Placental pericyte (primary cell): ENCODE measurements around a stretch of chr11.

DNA sequence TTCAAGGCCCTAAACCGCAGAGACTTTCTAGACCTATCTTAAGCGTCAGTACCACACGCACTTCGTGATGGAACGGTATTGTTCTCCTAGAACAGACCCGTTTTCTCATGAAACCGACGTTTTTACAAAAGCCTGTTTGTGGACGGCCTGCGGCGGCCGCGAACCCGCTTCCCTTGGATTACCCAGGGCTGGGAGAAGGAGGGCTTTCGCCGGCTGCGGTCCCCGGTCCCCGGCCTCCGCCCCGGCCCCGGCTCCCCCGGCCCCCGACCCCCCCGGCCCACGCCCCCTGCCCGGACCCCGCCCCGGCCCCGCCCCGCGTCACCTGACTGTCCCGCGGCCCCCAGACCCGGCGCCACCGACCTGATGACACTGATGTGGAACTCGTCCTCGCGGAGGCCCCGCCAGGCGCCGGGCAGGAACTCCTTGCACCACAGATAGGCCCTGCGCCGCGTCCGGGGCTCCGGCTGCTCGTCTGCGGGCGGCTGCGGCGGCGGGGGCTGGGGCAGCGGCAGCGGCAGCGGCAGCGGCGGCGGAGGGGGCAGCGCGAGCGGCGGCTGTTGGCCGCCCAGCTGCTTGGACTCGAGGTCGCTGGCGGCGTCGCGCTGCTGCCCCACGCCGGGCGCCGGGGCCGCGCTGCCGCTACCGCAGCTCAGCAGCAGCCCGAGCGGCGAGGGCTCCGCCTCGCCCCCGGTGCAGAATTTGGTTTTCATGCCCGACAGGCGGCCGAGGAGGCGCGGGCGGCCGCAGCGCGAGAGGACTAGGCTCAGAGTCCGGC lies 533 bp downstream of the CHKA start:
- CAGE, long polyA plus RNA: no peak

- CAGE, long polyA plus RNA: no peak
These were observed 1.6 kb upstream of the KMT5B start for GRCh38 chr11:68214665-68215089.

GRCh38 chr11:68259109-68259607 lies 12.6 kb downstream of the C11orf24 start:
- CAGE, long polyA plus RNA: no peak

DNA sequence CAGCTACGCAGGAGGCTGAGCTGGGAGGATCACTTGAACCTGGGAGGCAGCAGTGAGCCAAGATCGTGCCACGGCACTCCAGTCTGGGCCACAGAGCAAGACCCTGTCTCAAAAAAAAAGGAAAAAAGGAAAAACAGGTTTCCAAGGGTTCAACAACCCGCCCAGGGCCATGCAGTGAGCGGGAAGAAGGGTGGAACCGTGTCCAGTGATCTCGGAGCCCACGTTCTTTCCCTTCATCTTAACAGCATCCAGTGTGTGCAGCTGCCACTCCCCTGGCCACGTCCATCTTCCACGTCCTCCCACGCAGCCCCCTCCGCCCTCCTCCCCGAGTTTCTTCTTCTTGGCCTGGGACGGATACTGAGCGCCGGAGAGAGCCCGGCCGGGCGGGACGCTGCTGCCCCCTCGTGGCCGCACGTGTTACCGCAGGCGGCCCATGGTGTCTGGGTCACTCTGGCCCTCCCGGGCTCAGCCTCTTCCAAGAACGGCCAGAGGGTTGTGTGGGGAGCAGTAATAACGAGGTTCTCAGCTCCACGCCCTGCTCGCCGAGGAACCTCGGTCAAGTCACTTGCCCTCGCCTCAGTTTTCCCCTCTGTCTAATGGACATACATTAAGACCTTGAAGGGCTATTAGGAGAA lies 14.8 kb upstream of the LRP5 start:
- CAGE, long polyA plus RNA: no peak

- CAGE, long polyA plus RNA: no peak
These were observed 14.4 kb downstream of the LRP5 start for GRCh38 chr11:68326720-68327198.

DNA sequence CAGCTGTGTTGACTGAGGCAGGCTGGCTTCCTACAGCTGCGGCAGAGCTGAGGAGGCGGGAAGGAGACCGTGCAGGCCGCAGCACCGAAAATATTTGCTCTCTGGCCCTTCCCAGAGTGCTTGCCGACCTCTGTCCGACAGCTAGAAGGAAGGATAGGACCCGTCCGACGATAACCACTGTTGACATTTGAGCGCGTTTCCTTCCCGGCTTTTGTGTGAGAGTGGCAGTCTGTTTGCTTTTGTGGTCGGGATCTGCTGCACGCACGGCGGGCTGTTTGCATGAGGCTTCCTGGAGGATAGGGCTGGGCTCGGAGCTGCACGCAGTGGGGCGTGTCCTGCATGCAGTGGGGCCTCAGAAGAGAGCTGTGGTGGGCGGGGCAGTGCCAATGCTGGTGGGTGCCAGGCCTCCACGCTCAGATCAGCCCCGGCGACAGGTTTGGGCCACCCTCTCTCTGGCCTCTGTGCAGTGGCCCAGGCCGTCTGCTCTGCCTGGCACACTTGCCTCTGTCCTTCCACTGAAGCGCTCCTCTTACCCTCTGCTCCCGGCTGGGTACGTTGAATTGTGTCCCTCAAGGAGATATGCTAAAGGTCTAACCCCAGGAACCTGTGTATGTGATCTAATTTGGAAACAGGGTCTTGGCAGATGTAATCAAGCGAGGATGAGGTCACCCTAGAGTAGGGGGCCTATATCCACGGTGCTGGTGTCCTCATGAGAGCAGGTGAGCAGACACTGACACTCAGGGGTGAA lies 68.1 kb downstream of the LRP5 start:
- CAGE, long polyA plus RNA: no peak

DNA sequence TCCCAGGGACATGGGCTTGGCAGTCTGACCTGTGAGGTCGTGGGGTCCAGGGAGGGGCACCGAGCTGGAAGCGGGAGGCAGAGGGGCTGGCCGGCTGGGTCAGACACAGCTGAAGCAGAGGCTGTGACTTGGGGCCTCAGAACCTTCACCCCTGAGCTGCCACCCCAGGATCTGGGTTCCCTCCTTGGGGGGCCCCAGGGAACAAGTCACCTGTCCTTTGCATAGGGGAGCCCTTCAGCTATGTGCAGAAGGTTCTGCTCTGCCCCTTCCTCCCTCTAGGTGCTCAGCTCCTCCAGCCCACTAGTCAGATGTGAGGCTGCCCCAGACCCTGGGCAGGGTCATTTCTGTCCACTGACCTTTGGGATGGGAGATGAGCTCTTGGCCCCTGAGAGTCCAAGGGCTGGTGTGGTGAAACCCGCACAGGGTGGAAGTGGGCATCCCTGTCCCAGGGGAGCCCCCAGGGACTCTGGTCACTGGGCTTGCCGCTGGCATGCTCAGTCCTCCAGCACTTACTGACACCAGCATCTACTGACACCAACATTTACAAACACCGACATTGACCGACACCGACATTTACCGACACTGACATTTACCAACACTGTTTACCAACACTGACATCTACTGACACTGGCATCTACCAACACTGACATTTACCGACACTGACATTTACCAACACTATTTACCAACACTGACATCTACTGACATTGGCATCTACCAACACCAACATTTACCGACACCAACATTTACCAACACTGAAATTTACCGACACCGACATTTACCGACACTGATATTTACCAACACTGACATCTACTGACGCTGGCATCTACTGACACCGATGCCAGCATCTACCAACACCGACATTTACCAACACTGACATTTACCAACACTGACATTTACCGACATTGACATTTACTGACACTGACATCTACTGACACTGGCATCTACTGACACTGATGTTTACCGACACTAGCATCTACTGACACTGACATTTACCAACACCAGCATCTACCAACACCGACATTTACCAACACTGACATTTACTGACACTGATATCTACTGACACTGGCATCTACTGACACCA lies 71.8 kb upstream of the PPP6R3 start:
- CAGE, long polyA plus RNA: no peak

GRCh38 chr11:68411491-68412190 lies 48.9 kb upstream of the PPP6R3 start:
- CAGE, long polyA plus RNA: no peak

GRCh38 chr11:68423304-68424277 lies 37.0 kb upstream of the PPP6R3 start:
- CAGE, long polyA plus RNA: no peak

- CAGE, long polyA plus RNA: no peak
These were observed 21.0 kb upstream of the PPP6R3 start for GRCh38 chr11:68439283-68440290.

DNA sequence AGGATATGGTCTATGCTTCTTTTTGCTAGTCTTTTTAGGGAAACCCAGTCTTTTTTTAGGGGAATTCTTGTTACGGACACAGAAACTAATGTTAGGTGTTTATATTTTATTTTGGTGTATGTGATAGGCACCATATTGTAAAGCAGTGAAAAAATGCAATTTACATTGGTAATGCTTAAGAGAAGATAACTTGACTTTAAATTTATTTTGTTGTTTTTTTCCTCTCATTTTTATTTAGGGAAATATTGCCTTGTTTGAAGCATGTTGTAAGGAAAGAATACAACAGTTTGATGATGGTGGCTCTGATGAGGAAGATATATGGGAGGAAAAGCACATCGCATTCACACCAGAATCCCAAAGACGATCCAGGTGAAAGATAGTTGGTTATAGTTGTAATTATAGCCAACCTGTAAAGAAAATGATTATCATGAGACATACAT lies 93.0 kb upstream of the GAL start:
- CAGE, long polyA plus RNA: no peak

GRCh38 chr11:68784631-68785277 lies 33.4 kb upstream of the TESMIN start:
- CAGE, long polyA plus RNA: no peak

GRCh38 chr11:68827908-68829019 lies 13.5 kb downstream of the CPT1A start:
- CAGE, long polyA plus RNA: no peak

DNA sequence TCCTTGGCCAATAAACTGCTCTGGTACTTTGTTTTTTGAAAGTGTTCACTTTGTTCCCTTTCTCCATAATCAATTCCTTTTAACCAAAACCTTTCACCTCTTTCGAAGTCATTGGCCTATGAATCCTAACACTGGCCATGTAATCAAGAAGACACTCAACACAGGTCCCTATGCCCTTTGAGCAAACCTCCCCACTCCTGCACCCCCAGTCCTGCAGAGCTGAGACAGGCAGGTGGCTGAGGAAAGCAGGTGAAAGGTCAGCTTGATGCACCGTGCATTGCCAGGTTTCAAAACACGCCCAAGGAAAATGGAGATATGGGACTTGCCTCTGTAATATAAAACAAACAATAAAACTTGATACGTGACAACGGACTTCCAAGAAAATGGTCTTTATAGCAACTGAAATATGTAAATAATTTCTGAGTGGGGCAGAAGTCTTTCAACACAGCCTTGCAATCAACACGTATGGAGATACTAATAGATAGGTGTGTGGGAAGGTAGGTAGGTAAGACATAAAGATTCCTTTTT lies 10.6 kb downstream of the CPT1A start:
- CAGE, long polyA plus RNA: no peak

DNA sequence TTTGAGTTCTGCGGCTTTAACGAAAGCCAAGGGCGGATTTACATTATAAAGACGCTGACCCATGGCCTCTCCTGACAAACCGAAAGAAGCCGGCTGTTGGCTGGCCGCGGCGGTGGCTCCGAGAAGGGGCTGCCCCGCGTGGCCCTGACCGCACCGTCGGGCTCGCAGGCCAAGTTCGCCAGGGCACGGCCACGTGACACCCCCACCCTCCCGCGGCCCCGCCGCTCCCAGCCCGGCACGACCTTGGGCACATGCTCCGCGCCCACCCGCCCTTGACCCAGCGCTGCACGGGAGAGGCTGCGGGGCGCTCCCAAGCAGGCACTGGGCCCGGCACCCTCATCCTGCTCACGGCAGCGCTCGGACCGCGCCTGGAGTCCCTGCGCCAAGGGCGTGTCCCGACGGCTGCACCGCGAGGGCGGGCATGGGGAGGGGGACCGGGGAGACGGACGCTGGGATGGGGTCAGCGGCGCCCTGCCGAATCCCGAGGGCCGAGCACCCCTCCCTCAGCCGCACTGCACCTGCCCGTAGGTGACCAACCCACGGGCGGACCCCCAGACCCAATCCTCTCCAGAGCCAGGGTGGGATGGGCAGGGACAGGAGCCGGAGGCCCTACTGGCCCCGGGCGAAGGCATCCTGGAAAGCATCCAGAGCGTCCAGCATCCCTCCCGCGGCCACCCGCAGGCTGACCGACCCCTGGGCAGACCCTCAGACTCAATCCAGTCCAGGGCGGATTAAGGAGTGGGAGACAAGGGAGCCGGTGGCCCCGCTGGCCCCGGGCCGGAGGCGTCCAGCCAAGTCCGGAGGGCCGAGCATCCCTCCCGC lies 828 bp downstream of the CPT1A start:
- CAGE, long polyA plus RNA: no peak

DNA sequence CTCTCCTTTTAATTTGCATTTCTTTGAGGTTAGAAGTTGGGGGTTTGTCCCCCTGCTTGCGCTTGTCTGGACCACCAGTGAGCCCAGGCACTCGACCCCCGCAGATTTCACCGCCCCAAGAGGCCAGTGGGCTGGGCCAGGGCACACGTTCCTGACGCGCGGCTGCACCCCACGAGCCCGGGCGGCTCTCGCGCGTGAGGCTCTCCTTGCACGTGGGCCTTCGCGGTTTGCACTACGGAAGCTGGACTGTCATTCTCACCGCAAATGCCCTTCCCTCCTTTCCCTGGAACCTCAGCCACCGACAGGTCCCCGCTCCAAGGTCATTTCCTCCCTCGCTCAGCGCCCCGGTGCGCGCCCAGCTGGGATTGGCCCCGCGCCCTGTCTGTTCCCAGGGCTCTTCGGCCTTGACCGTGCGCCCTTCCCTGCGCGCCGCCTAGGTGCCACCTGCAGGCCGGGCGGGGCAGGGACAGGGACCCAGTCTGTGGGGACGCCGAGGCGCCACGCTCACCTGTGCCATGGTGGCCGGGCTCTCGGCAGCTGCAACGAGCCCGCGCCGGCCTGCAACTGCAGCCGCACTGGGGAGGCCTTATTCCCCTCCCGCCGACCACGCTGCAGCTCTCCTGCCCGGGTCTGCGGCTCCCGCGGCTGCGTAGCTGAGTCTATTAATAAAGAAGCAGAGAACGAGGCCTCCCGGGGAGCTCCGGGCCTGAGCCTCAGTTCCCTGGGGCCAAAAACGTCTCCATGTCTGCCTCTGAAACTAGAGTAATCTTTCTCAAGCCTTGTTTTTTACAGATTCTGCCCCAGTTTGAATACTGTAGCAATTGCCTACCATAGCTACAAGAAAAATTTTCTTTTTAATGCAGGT lies 2.2 kb upstream of the CPT1A start:
- CAGE, long polyA plus RNA: no peak

- CAGE, long polyA plus RNA: no peak
These were observed 6.6 kb downstream of the MRGPRD start for GRCh38 chr11:68974190-68974583.

DNA sequence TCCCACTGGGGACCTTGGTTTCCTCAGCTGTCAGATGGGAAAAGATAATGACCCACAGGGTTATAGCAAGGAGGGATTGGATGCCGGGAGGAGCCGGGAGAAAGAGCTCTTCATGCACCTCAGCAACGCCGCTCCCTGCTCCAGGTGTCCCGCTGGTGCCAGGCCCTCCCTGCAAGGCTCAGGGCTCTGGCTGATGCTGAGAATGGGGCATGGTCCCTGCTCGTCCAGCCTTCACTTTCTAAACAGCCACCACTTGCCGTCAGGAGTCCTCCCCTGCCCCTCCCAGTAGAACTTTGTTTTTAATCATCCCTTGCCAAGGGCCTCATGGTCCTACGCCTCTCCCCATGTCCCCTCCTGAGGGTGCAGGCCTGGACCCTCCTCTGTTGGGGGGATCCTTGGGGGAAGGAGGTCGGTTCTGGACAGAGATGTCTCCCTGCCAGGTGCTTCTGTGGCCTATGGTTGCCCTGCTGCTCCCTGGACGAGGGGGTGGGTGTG lies 2.2 kb upstream of the MRGPRF start:
- CAGE, long polyA plus RNA: no peak

GRCh38 chr11:69075104-69075969 lies 26.6 kb downstream of the TPCN2 start:
- CAGE, long polyA plus RNA: no peak

GRCh38 chr11:69108428-69108627 lies 47.4 kb upstream of the SMIM38 start:
- CAGE, long polyA plus RNA: no peak